Hair follicular keratinocyte (primary cell): ENCODE measurements around a stretch of chr3.

- RAMPAGE, long total RNA: no peak
Observed at GRCh38 chr3:188037929-188038632, 115.9 kb upstream of the LPP start.

DNA sequence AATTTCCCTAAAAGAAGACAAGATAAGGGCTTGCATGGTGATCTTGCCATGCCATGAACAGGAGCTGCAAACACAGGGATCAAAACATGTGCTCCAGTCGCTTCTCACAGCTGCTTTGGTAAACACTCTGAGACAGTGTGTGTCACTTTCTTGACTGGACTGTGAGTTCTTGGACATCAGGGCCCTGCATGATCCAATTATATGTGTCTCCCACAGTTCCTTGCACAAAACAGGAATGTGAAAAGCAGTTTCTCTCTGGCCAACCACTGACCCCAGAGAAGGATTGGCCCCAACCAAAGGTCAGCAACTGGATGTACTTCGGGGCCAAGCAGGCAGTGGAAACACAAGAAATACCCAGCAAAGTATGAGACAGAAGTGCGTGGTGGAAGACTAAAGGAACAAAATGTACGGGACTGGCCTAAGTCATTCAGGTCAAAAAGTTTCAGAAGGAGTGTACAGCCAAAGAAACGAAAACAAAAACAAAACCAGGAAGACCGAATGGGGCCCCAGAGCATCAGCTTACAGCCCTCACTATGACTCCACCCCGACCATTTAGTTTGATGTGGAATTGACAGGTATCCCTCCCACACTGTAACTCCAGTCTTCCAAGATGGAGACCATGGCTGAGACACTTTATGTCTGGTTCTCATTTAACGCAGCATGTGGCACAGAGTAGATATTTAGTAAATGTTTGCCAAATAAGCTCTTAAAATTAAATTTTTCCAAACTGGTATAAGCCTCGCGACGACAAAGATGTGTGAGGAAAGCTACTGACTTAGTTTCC is 76.7 kb upstream of the LPP start:
- RAMPAGE, long total RNA: no peak

DNA sequence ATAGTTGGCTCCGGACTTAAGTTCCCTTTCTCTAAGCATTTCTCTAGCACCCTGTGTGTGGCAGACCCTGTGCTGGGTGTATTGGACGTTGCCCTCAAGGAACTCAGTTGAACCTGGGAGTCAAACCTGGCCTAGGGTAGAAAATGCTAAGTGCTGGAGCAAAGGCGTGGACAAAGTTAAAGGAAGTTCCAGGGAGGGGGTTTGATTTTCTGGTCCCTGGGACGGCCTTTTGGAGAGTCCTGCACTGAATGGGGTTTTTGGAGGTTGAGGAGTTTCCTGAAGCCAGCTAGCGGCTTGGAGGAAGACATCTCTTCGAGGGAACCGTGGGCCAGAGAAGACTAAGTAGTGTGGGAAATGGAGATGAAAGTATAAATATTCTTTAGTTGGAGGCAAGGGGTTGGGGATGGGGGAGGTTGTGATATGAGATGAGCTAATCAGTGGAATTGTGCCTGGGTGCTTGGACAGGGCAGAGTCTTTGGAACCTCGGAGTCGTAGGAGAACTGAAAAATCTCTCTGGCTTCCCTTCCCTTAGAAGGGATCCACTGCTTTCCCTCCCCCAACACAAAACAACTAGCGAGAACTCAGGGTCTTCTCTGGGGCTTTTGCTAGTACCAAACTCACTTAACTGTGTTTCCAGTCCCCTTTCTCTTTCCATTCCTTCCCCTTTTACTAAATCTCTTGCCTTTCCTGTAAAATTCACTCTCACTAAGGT is 902 bp downstream of the LPP start:
- RAMPAGE, long total RNA: no peak

GRCh38 chr3:188164021-188164817 is 10.3 kb downstream of the LPP start:
- RAMPAGE, long total RNA: no peak

GRCh38 chr3:188172057-188172535 is 18.1 kb downstream of the LPP start:
- RAMPAGE, long total RNA: no peak

- RAMPAGE, long total RNA: no peak
Observed at GRCh38 chr3:188183675-188184173, 29.8 kb downstream of the LPP start.

DNA sequence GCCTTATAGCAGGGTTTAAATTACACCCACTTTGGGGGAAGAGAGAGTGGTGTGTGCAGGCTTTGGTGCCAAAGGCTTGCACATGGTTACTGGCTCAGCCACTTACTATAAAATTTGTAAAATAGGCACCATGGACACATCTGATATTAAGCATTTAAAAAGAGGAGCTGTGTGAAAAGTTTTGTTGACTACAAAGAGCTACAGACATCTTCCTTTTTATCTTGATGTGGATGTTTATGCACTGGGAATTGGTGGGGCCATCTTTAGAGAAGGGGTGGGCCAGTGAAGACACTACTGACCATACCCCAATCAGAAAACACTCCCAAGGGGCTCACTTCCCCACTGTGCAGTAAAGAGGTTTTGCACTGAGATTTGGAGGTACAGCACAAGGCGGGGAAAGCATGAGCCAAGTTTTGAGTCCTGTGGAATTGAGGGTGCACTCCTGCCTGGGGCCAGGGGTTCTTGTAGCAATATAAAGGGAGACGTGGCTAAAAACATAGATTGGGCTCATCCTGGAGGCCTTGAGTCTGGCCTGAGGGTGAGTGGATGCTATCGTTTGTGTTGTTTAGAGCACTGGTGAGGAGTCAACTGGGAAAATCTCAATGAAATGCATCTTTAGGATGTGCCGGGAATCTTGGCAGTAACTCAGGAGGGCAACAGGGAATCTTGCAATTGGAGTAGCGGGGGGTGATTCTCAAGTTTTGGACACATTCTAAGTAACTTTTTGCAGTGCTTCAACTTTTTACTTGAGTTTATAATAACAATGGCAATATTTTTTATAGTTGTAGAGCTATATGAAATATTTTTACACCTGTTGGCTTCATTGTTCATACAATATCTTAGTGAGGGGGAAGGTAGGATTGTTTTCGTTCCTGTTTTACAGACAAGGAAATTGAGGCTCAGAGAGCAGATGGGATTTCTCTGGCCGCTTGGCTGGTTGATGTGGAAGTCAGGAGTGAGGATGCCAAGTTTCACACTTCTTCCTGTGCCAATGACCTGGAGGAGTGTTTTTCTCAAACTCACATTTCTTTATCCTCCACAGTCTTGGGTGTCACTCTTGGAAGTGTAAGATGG is 50.2 kb downstream of the LPP start:
- RAMPAGE, long total RNA: no peak

DNA sequence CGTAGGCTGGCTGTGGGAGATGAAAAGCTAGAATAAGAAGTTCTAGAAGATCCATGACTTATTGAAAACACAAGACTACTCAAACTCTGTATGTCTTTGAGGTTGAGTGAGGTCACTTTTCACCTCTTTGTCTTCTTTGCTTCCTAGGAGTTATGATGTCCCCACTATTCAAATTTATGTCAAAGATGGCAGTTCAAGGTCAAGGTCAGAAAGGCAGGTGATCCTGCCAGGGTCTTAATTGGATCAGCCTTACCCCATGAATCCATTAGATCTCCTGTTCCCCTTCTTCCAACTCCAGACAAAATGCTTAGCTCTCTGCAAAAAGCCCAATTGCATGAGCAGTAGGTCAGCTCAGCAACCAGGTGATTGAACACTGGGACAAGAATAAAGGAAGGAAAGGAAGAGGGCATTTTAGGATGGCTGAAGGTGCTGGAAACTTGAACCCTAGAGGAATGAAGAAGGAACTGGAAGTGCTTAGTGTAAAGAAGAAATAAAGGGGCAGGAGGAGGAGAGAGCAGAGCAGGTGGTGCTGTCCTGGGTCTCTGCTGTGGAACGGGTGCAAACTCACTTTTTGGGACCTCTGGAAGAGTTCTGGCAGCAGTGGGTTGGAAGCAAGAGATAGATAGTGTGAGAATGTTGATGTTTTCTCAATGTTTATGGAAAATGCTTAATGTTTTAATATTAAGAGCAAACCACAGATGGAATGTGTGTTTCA is 80.9 kb downstream of the LPP start:
- RAMPAGE, long total RNA: no peak

DNA sequence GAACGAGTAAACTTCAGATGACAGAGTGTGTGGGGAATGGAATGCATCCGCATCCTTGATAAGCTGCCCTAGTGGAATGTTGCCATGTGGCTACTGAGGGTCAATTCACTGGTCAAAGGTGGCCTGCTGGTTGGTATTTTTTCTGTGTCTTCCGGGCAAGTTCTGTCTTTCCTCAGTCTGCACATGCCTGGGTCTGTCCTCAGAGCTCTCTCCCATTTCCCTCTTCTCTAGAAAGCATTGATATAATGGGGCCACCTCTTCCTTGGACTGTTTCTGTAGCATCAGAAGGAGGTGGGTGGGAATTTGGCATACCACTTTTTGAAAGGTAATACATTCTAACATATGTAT is 136.7 kb downstream of the LPP start:
- RAMPAGE, long total RNA: no peak

GRCh38 chr3:188389734-188390509 is 236.0 kb downstream of the LPP start:
- RAMPAGE, long total RNA: no peak

DNA sequence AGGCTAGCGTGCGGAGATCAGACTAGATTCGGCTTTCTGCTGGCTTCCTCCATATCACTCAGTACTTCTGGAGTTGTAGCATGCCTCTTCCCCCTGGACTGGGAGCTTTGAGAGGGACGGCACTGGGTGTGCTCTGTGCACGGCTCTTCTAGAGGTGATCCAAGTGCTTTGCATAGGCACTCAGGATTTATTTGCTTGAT is 237.1 kb downstream of the LPP start:
- RAMPAGE, long total RNA: no peak

GRCh38 chr3:188467036-188467875 is 313.3 kb downstream of the LPP start:
- RAMPAGE, long total RNA: no peak

GRCh38 chr3:188469185-188469787 is 315.3 kb downstream of the LPP start:
- RAMPAGE, long total RNA: no peak

GRCh38 chr3:188581502-188581684 is 427.4 kb downstream of the LPP start:
- RAMPAGE, long total RNA: no peak

DNA sequence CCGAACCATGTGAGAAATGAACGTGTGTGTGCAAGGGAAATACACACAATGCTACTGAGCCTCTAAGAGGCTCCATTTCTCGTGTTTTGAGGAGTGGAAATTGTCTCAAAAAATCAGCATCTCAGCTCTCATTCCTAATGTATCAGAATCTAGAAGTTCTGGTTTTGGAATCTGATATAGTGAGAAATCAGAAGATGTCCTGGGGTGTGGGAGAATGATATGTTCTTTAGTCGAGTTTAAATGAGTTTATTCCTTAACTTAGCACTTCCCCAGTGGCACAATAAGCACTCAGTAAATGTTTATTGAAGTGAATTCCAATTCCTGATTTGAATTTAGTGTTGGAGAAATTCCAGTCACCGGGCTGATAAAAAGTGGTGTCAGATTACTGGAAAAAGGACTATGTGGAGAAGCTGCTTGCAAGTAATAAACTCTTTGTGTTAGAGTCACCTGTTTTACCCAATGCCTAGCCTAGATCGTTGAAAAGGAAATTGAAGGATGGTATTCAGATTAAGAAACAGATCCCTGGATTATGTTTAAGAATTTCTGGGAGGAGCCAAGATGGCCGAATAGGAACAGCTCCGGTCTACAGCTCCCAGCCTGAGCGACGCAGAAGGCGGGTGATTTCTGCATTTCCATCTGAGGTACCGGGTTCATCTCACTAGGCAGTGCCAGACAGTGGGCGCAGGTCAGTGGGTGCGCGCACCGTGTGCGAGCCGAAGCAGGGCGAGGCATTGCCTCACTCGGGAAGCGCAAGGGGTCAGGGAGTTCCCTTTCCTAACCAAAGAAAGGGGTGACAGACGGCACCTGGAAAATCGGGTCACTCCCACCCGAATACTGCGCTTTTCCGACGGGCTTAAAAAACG is 481.8 kb downstream of the LPP start:
- RAMPAGE, long total RNA: no peak

- RAMPAGE, long total RNA: no peak
Observed at GRCh38 chr3:188795810-188796592, 375.8 kb upstream of the TPRG1 start.

- RAMPAGE, long total RNA: no peak
Observed at GRCh38 chr3:188881533-188882412, 290.0 kb upstream of the TPRG1 start.

DNA sequence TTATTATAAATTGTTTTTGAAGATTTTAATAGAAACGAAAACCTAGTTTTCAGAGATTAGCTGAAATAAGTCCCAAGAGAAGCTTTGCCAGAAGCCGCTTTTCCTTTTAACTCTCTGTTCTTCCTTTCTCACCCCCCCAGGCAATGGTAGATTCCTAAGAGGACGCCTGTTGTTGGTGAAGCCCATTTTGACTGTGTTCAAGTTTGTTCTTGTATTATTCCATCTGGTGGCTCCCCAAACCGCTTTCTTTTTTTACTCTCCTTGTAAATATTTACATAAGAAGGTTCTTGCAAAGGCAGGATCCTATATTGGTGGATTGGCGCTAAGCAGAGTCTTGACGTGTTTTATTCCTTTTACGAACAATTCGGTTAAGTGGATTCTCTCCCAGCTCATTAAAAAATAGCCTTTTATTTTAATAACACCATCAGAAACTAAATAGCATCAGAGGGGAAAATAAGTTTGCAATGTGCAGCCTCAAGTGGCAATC is 195.8 kb upstream of the TPRG1 start:
- RAMPAGE, long total RNA: no peak

DNA sequence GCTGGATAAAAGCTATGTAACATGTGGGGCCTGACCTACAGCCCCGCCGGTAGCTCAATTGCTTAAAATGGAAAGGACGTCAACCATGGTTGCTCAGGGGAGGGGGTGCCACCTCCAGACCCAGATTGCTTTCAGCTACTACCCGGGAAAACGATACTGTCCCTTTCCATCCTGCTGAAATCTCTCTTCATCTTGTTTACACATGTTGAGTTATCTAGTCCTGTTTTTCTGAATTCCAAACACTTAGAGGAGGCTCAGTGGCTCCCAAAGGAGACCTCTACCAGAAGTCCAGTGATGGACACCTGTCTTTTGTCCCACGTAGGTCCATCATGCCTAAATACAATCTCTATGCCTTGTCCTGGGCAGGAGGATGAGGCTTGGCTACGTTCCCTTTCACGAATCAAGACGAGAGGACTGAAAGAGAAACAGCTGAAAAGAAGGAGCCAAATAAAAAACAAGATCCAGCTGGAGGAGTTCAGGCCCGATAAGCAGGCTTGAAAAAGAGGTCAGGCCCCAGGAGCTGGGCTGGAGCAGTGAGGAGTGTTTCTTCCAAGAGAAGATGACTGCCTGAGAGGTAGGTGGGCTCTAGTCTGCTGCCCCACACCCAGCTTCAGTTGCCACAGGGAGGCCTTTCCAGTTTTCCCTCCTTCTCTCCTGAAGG is 72.0 kb upstream of the TPRG1 start:
- RAMPAGE, long total RNA: no peak

DNA sequence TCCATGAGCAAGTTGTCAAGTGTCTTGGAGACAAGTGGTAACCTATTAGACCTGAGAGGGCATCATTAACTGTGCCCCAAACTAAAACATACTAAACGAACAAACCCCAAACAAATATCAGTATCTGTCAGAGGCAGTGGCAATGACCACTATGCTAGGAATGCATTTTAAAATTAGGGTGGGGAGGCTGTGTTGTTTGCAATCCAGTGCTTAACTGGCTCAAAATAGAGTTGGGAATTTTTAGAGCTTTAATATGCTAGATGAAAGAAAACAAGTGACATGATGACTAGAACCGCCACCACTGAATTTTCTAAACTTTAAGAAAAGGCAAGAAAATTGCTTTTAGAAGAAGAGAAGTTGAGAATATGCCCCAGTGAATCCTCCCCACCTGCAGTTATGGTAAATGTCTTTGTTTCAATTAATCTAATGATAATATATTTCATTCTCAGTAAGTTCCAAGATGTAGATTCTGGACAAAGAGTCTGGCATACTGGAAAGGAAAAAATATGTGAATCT is 51.7 kb upstream of the TPRG1 start:
- RAMPAGE, long total RNA: no peak